Bronchial epithelial cell (primary cell): Measurements from ENCODE around the genes FAM172A, MCTP1 and PCSK1.

GRCh38 chr5:94110838-94111909 lies at the start of gene FAM172A:
TSS of gene FAM172A (minus strand) at chr5:94111663.
- RRBS, 2 experiments, result under 1 to 2% methylated on average over 8 of the region's 56 CpGs

GRCh38 chr5:94568806-94569233 lies 49.6 kb downstream of the KIAA0825 start:
- RRBS, 2 experiments, result no CpG with 5 or more reads among the region's 6 CpGs

DNA sequence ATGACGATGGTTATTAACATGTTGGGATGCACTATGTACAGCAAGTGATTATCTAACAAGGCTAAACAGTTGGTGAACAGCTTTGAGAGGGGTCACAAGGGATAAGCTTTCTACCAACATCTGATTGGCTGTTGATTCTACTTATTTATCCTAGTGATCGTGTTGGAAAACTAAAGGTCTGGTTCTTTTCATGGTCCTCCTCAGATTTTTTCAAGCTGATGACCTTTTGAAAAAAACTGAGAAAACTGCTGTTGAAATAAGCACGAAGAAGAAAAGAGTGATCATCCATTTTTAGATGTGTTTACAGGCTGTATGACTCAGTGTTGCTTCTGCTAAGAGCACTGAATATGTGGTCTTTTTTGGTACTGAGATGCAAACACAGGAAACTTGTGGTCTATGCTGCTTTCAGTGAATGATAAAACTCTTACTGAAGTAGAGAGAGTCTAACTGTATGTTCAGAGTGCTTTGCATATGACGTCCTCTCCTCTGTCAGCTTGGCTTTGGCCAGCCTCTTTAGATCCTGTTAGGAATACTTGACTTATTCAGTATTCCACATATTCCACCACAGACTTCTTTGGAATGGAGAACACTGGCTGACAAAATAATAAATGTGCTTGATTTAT lies 174.8 kb downstream of the SLF1 start:
- RRBS, 2 experiments, result no CpG with 5 or more reads among the region's 4 CpGs

GRCh38 chr5:94931374-94931987 lies 313.0 kb downstream of the SLF1 start:
- RRBS, 2 experiments, result no CpG with 5 or more reads among the region's 2 CpGs

GRCh38 chr5:95027367-95027820 lies 257.5 kb downstream of the MCTP1 start:
- RRBS, 2 experiments, result no CpG with 5 or more reads among the region's 3 CpGs

DNA sequence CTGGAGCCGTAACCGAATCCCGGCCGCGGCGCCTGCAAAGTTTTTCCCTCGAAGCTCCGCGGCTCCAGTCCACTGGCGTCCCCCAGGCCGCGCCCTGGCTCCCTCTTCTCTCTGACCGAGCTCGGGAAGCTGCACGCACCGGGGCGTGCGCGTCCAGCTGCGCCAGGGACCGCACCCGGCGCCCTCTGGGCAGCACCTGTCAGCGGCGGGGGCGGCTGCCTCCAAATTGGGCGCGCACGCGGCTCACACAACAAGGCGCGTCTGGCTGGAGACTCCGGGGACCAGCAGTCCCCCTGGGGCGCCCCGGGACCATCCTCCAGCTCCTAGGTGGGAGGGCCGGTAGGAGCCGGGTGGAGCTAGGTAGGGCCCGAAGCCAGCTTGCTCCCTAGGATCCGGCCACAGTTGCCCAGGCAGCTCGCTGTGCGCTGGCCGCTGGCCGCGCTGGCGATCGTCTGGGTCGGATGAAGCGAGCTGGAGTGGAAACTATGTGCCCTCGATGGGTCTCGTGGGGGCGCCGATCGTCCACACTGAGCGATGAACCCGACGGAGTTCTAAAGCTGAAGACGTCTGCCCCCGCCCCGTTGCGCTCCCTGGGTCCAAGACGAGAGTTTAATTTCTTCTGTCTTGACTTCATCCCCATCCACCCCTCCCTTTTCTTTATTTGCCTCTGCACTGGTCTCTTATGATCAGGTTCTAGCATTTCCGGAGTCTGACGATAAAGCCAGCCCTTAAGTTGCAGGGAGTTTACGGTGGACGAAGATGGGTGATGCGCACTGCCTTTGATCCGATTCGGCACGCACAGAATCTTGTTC lies at the start of gene MCTP1:
MCTP1 (minus strand) TSS at position 263 of the 812 bp plus-strand sequence.
- RRBS, 2 experiments, result 1 to 2% methylated on average over 16 to 18 of the region's 69 CpGs

DNA sequence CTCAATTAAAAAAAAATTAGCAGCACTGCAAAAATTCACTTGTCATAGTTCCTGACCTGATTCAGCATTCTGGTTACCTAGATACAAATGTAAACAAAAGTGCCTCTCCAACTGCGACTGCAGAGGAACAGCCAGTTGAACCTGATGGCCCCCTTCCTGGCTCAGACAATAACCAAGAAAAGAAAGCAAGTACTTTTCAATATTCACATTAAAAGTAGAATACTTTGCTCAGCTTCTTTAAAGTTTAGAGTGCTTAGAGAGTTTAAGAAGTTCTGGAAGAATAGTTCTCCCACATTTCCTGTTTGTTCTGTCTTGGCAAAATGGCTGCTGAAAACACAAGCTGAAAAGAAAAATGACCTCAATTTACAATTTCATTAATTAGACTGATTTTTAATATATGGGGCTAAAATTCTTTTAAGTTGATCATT lies 1.6 kb downstream of the FAM81B start:
- RRBS, 2 experiments, result no CpG with 5 or more reads among the region's 1 CpG

DNA sequence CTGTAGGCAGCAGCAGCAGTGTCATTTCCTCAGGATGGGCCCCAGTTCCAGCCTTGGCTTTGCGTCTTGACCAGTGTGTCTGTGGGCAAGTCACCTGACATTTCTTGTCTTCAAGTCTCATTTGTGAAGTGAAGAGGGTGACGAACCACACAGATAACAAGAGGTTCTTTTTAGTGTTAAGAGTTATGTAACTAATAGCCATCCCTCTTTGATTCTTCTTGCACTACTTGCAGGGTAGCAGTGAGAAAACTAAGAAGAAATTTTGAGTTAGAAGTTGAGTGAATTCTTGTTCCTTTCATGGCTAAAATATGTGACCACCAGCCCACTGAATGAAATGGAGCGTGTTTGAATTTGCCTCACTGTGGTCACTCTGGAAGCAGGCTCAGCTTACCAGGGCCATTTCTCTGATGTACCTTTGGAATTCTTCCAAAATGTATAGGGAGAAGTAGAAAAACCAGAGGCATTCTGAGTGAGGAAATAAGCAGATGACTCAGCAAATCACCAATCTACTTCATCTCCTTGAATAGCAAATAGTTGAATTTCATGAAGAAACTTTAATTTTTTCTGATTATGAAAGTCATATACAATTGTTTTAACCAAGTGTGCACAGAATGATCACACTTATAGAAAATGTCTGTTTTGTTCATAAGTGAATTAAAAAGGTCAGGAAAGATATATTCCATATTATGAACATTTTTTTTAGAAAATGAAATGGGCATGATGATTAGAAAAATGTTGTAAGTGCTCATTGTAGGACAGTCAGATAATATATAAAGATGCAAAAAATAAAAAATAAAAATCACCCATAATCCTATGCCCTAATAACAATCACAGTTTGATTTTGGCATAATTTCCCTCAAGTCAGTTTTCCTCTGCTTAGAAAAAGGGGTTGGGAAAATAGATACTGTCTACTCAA lies 42.6 kb downstream of the RHOBTB3 start:
- RRBS, 2 experiments, result no CpG with 5 or more reads among the region's 3 CpGs

- RRBS, 2 experiments, result no CpG with 5 or more reads among the region's 2 CpGs
Measured at GRCh38 chr5:95781032-95781375, 41.5 kb downstream of the GLRX start.

- RRBS, 2 experiments, result no CpG with 5 or more reads among the region's 16 CpGs
Measured at GRCh38 chr5:95818154-95819388, 4.0 kb downstream of the GLRX start.

DNA sequence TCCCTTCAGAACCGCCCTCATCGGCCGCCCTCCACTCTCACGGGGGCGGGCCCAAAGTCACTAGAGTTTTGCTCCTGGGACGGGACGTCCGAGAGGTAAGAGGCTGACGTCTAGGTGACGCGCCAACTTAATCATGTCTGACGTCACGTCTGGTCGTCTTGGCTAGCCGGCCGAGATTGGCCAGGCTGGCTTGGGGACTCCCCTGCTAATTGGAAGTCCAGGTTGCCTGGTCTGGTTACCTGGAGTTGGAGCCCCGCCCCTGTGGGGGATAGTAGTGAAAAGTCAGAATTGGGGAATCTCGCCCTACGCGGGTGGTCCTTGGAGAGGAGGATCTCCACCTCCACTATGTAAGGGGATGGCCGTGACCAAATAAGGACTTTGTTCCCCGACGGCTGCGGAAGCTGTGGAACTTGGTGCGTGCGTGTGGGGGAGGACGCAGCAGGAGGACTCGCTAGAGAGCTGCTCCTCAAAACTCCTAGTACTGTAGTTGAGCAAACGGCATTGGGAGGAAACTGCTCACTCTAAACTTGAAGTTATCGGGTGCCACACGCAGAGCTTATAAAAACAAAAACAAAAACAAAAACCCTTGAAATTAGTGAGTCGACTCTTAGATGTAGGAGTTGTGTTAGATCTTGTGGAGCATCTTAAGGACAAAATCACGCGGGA lies 424 bp upstream of the ELL2 start:
- RRBS, 2 experiments, result no CpG with 5 or more reads among the region's 34 CpGs

GRCh38 chr5:96049846-96050343 lies 88.2 kb upstream of the ELL2 start:
- RRBS, 2 experiments, result no CpG with 5 or more reads among the region's 2 CpGs

- RRBS, 2 experiments, result no CpG with 5 or more reads among the region's 5 CpGs
Measured at GRCh38 chr5:96125205-96126097, 163.8 kb upstream of the ELL2 start.

DNA sequence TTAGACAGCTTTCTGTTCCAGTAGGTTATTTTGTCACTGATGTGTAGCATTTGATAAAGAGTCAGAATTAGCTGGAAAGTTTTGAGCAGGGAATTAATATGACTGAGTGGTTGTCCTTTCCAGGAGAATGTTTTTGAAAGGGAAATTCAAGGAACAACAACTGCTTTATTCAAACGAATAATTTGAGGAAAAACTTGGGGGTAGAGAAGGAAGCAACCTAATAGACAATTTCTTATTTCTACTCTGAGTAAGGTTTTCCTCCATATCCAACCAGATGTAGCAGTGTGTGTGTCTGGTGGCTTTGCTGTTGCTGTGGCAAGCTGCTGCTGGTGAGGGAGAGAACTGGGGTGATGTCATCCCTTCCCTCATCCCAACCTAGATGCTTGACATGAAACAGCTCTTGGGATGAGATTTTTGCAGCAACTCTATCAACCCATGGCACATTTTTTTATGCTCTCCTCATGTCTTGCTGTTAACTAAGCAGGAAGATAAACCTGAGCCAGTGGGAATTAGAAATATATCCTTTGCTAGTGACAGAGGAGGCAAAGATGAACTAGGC lies 135.8 kb downstream of the PCSK1 start:
- RRBS, 2 experiments, result no CpG with 5 or more reads among the region's 1 CpG

- RRBS, 2 experiments, result no CpG with 5 or more reads among the region's 19 CpGs
Measured at GRCh38 chr5:96332494-96333695, 100.2 kb downstream of the PCSK1 start.

GRCh38 chr5:96431528-96431983 lies 1.5 kb downstream of the PCSK1 start:
- RRBS, 2 experiments, result no CpG with 5 or more reads among the region's 19 CpGs

DNA sequence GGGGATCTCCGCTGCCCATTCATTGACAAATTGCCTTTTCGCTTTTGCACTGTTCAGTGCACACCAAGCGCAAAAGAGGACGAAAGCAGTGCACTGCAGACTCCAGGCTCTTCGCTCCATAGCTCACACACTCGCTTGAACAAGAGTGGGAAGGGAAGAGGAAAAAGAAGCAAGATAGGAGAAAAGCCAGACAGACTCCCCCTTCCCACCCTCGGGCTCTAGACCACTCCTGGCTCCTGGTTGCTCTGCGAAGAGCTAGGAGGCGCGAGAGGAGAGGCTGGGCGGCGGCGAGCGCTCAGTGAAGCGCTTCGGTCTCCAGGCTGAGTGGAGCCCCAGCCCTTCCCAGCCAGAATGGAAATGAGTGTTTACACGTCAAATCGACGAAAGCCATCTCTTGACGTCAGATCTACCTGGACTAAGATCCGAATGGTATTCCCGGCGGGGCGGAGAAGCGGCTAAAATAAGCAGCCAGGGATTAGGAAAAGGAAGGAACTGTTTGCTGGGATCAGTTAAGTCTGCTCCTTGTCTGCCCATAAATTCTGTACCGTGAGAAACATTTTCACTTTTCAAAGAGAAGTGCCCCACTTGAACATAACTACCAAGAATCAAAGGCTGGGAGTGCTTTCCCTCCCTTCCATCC lies at the start of gene PCSK1:
PCSK1 (minus strand) TSS at position 326 of the 640 bp plus-strand sequence.
- RRBS, 2 experiments, result no CpG with 5 or more reads among the region's 26 CpGs

GRCh38 chr5:96663609-96663956 lies 1.4 kb downstream of the CAST start:
- RRBS, 2 experiments, result no CpG with 5 or more reads among the region's 6 CpGs